ENCODE measurements around the gene FAT4.

- RRBS, result no CpG with 5 or more reads among the region's 5 CpGs
Observed at GRCh38 chr4:124083760-124084231, 628.7 kb downstream of the ANKRD50 start.

- RRBS, result no CpG with 5 or more reads among the region's 1 CpG
Observed at GRCh38 chr4:124097437-124097793, 615.1 kb downstream of the ANKRD50 start.

DNA sequence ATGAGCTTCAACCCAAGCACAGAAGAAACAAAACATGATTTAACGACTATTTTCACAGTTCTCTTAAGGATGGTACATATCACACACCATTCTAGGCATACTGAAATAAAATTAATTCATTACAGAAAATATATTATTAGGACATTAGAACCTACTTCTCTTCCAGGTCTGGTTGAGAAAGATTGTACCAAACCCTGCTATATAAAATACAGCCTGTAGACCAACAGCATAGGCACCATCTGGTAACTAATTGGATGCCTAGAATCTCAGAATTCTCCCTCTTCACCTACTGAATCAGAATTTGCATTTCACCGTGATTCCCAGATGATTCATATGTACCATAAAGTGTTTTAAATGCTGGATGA is 280.2 kb downstream of the ANKRD50 start:
- RRBS, result no CpG with 5 or more reads among the region's 2 CpGs

- RRBS, result 5% methylated on average over 5 of the region's 69 CpGs
Observed at GRCh38 chr4:125314526-125315517, at the start of gene FAT4. Gene FAT4, plus strand, starts transcription at chr4:125314955.

DNA sequence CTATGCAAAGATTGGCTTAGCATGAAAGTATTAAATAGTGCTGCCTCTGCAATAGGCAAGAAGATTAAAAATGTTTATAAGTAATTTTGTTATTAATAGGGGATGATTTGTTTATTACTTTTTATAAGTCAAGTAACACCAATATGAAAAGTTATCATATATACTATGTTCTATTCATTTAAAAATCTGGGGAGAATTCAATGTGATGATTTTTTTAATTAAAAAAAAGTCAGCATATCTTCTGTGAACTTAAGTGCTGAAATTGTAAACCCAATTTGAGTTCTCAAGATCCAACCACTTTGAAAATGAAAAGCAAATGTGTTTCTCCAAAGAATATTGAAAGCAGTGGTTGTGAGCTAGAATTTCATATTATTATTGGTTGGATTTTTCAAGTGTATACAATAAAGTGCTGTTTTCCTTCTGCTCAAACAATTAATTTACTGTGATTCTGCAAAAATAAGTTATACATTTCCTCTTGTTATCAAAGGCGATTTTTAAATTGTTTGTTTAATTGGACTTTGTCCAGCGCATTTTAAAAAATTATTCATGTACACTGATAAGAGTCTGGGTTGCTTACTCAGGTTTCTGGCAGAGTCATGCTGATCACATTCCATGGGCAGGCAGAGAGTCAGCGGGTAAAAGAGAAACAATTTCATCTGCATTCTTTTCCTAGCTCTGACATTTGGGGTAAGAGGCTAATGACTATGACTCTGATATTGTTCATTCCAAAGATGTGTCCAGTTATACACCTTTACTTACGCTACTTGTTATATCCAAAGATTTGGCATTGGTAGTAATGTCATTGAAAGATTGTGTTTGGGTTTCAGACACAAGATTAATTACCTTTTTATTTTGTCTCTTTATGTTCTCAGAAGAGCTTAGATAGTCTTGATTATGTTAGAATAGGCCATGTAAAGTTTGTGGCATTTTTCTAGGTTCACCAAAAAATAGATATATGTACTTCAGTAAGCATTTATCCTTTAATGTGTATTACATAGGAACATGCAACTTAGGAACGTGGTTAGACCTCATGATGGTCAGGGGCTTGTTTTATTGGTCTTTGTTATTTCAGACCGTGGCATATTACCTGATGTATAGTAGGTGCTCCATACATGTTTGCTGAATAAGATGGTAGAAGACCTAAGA is 8.9 kb downstream of the FAT4 start:
- RRBS, result no CpG with 5 or more reads among the region's 6 CpGs

GRCh38 chr4:126255596-126255937 is 940.8 kb downstream of the FAT4 start:
- RRBS, result no CpG with 5 or more reads among the region's 5 CpGs

DNA sequence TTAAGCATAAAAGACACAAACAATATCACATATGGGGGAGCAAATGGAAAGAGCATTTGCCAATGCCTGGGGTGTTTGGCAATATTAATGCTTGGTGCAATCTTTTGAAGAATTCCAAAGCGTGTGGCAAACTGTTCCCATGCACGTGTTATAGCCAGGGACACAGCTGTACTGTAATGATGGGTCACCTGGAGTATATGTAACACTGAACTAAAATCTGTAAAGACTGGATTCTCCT is 1058.0 kb upstream of the INTU start:
- RRBS, result no CpG with 5 or more reads among the region's 2 CpGs

- RRBS, result no CpG with 5 or more reads among the region's 3 CpGs
Observed at GRCh38 chr4:126778319-126778838, 854.4 kb upstream of the INTU start.

DNA sequence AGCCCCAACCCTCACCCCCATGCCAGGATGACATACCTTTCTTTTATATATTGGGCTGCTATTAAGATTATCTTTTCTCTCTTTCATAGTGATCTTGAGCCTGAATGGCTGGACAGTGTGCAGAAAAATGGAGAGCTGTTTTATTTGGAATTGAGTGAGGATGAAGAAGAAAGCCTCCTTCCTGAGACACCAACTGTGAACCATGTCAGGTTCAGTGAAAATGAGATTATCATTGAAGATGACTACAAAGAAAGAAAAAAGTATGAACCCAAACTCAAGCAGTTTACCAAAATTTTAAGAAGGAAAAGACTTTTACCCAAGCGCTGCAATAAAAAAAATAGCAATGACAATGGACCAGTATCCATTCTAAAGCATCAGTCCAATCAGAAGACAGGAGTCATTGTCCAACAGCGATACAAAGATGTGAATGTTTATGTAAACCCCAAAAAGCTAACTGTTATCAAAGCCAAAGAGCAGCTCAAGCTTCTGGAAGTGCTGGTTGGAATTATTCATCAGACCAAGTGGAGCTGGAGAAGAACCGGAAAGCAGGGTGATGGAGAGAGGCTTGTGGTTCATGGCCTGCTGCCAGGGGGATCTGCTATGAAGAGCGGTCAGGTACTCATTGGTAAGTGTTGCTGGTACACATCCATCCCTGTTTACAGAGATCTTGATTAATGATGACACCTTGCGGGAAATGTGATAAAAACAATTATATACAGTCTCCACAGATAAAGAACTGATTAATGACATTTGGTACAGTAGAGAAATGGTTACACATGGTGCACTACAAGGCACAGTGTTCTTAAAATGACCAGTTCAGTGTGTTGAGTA is 10.9 kb downstream of the INTU start:
- RRBS, result no CpG with 5 or more reads among the region's 5 CpGs

GRCh38 chr4:128012150-128012842 is 47.1 kb downstream of the ABHD18 start:
- RRBS, result no CpG with 5 or more reads among the region's 1 CpG

GRCh38 chr4:128077610-128077999 is 16.5 kb downstream of the LARP1B start:
- RRBS, result no CpG with 5 or more reads among the region's 4 CpGs

- RRBS, result no CpG with 5 or more reads among the region's 7 CpGs
Observed at GRCh38 chr4:128107884-128108629, 46.9 kb downstream of the LARP1B start.

DNA sequence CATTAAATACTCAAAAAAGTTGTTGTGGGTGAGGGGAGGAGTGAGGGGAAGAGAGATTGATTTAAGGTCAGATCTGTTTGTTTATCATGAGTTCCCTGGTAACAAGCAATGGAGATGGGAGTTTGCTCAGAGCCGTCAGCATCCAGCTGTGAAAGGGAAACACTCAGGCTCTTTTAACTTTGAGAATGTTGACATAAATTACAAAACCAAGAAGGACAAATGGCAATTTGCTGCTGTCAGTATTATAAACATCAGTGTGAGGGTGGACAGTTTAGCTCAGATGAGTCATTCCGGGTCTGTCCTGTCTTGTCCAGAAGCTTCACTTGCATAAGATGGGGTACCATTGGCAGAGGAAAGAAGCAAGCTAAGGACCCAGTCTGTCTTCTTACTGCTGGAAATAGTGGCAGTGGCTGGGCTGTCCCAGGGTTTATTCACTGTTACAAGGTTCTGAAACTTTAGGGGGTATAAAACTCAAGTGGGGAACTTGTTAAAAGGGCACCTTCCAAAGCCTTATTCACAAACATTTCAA is 98.4 kb upstream of the PGRMC2 start:
- RRBS, result no CpG with 5 or more reads among the region's 2 CpGs

DNA sequence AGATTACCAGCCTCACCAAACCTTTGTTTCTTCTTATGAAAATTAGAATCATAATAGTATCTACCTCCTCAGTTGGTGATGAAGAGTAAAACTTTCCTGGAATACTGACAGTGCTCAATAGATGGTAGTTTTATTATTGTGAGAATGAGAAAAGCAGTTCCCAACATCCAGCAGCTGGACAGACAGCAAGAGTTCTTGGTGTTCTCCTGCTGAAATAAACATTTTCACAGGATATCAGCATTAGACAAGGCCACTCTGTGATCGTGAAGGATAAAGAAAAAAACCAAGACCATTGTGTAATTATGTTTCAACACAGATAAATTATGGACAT is 136.7 kb upstream of the PGRMC2 start:
- RRBS, result no CpG with 5 or more reads among the region's 1 CpG

- RRBS, result no CpG with 5 or more reads among the region's 3 CpGs
Observed at GRCh38 chr4:128573598-128574336, 235.7 kb upstream of the JADE1 start.

- RRBS, result 2% methylated on average over 32 of the region's 63 CpGs
Observed at GRCh38 chr4:128811583-128811986, 2.1 kb downstream of the JADE1 start.

- RRBS, result no CpG with 5 or more reads among the region's 2 CpGs
Observed at GRCh38 chr4:132077142-132077422, 1072.0 kb upstream of the PCDH10 start.

- RRBS, result 5% methylated on average over 19 of the region's 62 CpGs
Observed at GRCh38 chr4:133151856-133152467, 2.9 kb downstream of the PCDH10 start.

GRCh38 chr4:133886547-133886989 is 315.0 kb downstream of the PABPC4L start:
- RRBS, result no CpG with 5 or more reads among the region's 3 CpGs

DNA sequence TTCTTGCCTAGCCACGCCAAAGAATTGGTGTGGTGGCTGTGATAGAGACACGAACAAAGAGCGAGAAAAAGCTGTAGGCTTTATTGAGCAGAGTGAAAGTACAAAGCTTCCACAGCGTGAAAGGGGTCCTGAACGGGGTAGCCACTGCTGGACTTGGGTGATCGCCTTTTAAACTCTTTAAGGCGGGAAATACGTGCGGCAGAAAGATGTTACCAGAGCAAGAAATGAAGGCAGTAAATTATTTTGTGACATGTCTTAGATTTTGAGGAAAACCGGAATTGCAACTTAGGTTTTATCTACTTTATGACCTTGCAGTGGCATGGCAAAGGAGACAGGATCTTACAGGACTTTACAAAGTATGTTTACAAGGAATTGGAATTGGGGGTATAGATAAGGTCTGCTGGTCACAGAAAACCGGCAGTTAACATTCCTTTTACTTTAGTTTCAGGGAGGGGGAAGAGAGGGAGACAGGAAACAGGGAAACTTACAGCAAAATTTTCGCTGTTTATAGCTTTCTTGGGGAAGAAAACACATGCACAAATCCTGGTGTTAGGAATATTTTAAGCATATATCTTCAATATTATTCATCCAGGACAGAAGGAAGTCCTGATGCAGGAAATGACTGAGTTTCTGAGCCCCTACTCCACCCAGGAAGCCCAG is 421.2 kb upstream of the PABPC4L start:
- RRBS, result no CpG with 5 or more reads among the region's 12 CpGs

Data from AG09309 (cell line).